ENCODE data around the gene TAF1C.

- RRBS, result no CpG with 5 or more reads among the region's 16 CpGs
These were observed 68.0 kb upstream of the PLCG2 start for GRCh38 chr16:81710941-81711611.

- RRBS, result no CpG with 5 or more reads among the region's 3 CpGs
These were observed 60.5 kb upstream of the PLCG2 start for GRCh38 chr16:81718675-81718982.

DNA sequence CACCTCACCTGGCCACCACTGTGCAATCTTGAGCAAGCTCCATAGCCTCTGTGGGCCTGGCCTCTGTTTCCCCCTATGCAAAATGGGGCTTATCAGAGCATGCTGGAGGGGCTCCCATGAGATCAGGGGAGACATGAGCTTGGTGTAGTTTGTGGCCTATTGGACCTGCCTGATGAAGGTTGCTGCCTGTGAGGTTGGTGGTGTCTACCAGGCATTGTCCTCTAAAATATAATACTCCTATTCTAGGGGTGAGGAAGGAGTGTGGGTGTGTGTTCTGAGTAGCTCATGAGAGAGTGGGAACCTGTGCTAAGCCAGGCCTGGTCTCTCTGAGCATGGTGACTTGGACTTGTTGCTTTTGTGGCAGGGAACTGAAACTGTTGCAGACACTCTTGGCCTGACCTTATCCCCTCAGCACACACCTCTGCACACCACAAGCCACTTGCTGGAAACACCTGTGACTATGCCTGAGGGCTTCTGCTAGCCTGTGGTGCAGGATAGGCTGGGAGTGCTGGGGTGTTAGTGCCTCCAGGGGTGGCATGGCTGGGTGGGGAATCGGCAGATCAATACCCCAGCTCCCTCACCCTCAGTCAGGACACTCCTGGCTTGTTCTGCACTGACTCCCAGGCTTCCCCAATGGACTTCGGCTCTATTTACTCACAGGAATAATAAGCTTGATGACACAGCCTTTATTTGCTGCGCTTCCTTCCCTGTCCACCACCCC, 29.8 kb downstream of the PLCG2 start:
- RRBS, result no CpG with 5 or more reads among the region's 3 CpGs

GRCh38 chr16:81810809-81811468, 31.8 kb downstream of the PLCG2 start:
- RRBS, result no CpG with 5 or more reads among the region's 10 CpGs

DNA sequence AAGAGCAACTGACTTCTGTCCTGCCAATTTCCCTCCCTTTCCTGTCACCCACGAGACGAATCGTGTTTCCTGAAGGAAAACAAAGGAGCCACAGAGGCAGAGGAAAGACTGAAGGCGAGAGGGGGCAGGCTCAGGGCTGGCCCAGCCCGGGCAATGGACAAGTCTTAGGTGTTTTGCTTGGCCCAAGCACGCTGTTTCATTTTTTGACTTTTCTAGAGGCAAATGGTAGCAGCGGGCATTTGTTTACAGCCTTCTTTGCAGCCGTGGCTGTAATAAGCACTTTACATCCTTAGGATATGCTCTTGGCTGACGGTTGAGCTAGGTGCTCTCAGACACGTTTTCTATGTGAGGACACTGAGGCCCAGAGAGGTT, 83.0 kb downstream of the PLCG2 start:
- RRBS, result no CpG with 5 or more reads among the region's 10 CpGs

DNA sequence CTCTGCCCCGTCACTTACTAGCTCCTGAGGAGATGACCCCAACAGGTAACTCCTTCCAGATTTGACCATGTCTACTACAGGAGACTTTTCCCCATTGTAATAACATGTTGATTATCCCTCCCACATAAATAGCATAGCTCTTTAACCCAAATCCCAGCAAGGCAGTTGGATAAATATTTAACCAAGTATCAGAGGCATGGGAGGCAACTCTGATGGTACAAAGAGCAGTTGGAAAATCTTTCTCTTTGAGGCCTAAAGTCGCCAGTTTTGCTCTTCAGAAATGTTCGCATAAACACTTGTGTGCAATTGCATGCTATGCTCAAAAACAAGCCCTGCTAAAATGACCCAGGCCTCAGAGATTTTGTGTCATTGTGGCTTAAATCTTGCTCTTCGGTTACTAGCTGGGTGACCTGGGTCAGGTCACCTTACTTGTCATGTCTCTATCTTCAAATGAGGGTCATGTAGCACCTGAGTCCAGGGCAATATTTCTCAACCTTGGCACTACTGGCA, 48.7 kb downstream of the HSD17B2 start:
- RRBS, result no CpG with 5 or more reads among the region's 4 CpGs

DNA sequence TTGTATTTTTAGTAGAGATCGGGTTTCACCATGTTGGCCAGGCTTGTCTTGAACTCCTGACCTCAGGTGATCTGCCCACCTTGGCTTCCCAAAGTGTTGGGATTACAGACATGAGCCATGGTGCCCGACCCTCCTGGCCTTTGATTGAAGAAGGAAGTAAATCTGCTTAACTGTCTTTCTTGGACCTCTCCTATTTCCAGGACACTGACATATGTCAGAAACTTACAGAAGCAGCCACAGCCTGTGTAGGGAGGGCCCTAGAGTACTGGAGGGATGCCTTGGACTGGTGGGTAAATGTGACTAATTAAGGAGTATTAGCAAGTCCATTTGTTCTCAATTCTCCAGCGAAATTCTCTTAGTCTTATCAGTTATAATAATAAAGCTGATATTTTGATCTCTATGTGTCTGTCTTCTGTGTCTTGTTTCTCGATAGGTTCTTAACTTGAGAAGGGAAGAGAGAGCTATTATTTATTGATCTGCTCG, 25.1 kb upstream of the MPHOSPH6 start:
- RRBS, result no CpG with 5 or more reads among the region's 5 CpGs

- RRBS, result no CpG with 5 or more reads among the region's 9 CpGs
These were observed 4.9 kb upstream of the HSBP1 start for GRCh38 chr16:83802783-83803277.

GRCh38 chr16:83899259-83900323, 676 bp downstream of the MLYCD start:
- RRBS, result 3% methylated on average over 17 of the region's 77 CpGs

GRCh38 chr16:83912979-83913555, 14.2 kb downstream of the MLYCD start:
- RRBS, result 33% methylated on average over 1 of the region's 16 CpGs

DNA sequence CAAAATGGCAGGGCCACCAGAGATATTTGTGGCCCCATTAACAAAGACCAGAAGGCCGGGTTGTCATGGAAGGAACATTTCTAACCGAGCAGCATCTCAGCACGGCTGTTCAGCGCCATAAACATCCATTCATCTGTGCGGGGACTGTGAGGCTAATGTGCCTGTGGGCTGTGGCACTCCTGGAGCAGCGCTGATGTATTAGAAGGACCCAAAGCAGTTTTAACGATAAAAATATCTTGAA, 31.7 kb downstream of the SLC38A8 start:
- RRBS, result no CpG with 5 or more reads among the region's 7 CpGs

DNA sequence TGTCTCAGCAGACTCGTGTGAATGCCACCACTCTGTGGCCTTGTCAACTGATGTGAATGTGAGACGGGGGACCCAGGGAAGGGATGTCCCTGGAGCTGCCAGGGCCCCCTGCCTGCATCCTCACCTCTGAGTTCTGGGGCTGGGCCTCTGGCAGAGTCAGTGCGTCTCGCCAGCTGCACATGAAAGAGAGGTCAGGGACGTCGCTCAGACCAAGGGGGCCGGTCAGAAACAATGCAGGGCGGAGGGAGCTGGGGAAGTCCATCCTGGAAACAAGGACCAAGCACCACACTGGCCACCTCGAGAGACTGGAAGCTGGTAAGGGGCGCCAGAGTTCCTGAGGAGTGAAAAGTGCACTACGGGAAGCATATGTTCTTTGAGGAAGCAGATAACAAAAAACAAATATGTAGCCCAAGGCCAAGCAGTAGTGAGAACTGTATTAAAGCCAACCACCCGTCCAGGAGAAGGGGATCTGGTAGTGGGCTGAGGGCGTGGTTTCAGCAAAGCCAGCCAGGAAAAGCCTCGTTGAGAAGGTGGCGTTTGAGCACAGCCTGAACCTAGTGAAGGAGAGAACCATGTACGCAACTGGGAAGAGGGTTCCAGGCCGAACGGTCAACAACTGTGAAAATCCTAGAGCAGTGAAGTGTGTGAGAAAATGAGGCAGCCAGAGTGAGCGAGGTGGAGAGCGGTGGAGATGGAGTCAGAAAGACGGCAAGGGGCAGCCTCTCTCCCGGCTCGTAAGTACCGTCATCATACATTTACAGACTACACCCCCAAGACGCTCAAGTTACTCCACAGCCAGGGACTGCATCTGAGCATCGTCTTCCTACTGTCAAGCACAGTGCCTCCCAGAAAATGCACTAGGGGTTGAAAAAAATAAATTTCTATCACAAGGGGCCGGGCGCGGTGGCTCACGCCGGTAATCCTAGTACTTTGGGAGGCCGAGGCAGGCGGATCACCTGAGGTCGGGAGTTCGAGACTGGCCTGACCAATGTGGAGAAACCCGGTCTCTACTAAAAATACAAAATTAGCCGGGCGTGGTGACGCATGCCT, 1.8 kb downstream of the TAF1C start:
- RRBS, result no CpG with 5 or more reads among the region's 39 CpGs

DNA sequence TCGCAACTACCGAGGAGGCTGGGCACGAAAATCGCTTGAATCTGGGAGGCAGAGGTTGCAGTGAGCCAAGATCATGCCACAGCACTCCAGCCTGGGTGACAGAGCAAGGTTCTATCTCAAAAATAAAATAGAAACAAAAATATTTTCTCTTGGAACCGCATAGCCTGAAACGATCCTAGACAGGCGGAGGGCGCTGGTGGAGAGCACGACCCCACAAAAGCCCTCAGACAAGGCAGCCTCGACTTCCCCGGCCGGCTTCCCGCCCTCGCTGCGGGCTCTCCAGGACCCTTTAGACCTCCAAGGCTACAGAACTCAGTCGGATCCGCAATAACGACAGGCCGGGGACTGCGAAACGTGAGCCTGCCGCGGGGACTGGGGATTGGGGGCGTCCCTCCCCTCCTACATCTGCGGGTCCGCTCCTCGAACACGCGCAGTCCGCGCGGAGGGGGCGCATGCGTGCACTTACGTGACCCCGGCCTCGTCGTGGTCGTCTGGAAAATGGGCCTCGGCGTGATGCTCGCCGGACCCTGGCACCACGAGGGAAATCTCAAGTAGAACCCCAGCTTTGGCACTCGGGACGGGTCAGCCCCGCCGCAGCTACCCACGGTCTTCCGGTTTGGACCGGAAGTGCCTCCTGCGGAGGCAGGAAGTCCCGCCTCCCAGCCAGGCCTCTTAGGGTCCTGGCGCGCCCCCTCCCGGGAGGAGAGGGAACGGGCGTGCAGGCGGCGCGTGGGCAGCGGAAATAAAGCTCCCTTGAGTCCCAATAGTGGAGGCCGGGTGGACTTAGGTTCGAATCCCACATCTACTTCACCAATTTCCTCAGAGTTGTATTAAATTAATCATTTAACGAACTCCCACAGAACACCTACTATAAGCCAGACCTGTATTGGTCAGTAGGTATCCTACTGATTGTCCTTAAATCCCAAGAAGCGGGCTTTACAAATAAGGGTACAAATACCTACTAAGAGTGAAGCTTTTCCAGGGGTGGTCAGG, at the start of gene TAF1C:
TAF1C (minus strand) TSS at position 623 of the 993 bp plus-strand sequence.
- RRBS, result 4% methylated on average over 34 of the region's 66 CpGs

GRCh38 chr16:84199730-84200463, 8.9 kb downstream of the ADAD2 start:
- RRBS, result no CpG with 5 or more reads among the region's 15 CpGs

- RRBS, result no CpG with 5 or more reads among the region's 10 CpGs
These were observed 1.2 kb upstream of the ATP2C2 start for GRCh38 chr16:84367107-84367634.

GRCh38 chr16:84443450-84443873, 61.0 kb downstream of the MEAK7 start:
- RRBS, result no CpG with 5 or more reads among the region's 11 CpGs

DNA sequence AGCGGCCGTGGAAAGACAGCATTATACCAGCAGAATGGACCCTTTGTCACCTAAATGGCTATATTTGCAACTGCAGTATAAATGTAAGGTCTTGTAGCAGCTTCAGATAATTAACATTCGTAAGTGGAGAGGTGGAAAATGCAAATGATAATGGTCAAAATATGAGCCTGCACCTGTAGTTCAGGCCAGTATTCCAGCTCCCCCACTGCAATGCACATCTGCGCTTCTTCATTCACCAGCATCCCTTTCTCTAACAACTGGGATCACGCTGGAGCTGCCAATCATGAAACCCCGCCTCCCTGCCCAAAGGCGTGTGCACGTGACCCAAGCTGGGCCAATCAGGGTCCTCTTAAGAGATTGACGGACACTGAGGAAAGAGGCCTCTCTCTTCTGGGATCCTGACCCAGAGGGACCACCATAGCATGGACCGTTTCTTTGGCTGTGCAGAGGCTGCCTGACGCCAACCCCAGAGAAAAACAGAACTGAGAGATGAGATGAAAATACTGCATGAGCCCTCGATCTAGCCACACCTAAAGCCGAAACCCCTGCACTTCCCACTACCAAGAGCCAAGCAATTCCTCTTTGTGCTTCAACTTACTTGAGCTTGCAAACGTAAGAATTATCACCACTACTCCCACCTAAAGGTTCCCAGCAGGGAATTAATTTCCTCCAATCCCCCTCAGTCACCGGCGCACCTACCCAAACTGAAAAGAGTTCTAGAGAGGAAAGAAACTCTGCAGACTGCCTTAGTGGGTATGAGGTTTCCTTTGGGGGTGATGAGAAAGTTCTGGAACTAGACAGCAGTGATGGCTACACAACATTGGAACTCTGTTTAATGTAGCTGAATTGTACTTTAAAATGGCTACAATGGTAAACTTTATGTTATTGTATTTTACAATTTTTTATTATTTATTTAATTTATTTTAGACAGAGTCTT, 31.9 kb downstream of the COTL1 start:
- RRBS, result no CpG with 5 or more reads among the region's 16 CpGs

- RRBS, result 97% methylated on average over 6 of the region's 30 CpGs
These were observed 28.0 kb downstream of the COTL1 start for GRCh38 chr16:84589642-84590475.

DNA sequence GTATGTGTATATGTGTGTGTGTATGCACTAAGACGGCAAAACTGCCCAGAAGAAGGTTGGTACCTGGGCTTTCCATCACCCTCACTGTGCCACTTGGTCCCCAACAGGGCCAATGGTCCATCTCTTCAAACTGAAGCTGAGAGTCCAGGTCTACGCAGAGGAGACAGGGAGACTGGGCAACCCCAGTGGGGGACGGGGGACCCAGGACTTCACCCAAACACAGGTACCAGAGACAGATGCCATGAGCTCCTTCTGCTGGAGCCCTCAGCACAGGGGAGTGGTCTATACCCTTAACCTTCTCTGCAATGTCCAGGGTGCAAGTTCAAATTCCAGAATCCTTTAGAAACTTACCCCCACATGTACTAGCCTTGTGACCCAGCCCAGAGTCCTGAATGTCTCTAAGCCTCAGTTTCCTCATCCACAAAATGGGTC, 21.9 kb downstream of the COTL1 start:
- RRBS, result no CpG with 5 or more reads among the region's 3 CpGs

DNA sequence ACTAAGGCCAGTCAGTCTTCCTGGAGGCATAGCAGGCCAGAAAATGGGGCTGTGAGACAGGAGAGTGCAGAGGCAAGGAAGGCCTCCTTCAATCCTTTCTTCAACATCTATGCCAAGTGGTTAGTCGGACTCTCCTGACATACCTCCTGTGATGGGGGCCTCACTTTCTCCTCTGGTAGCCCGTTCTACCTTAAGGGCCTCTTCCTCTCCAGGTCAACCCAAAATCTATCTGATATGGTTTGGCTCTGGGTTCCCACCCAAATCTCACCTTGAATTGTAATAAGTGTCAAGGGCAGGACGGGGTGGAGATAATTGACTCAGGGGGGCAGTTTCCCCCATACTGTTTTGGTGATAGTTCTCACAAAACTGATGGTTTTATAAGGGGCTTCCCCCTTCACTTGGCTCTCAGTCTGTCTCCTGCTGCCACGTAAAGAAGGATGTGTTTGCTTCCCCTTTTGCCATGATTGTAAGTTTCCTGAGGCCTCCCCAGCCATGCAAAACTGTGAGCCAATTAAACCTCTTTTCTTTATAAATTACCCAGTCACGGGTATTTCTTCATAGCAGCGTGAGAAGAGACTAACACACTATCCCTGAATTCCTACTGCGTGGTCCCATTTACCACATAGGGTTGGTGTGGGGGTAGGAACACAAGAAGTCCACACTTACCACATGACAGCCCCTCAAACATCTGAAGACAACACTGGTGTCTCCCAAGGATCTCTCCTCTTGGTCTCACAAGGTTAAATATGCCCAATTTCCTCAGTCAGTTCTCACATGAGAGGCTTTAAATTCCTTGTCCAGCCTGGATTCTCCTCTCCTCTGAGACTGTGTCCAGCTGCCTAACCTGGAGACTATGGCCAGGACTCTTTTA, 8.3 kb downstream of the COTL1 start:
- RRBS, result no CpG with 5 or more reads among the region's 7 CpGs

All from islet of Langerhans (tissue), 1 donor.